Heart left ventricle (tissue), 7 donors: ENCODE measurements around a stretch of chr12.

- PRO-cap, 6 experiments, result peak in 1 of 6 experiments; most common plus-strand start chr12:52230520 (in 1)
- RAMPAGE, long total RNA, 2 experiments, result no peak in any of the 2 experiments
- RRBS, result no CpG with 5 or more reads among the region's 3 CpGs
Observed at GRCh38 chr12:52230308-52230809, 2.7 kb upstream of the KRT7 start.

- PRO-cap, 6 experiments, result no peak in any of the 6 experiments
- RAMPAGE, long total RNA, 2 experiments, result no peak in any of the 2 experiments
- RRBS, result 8% methylated on average over 5 of the region's 50 CpGs
Observed at GRCh38 chr12:52249863-52250865, 17.1 kb downstream of the KRT7 start.

GRCh38 chr12:52254453-52255043, 19.9 kb upstream of the KRT86 start:
- PRO-cap, 6 experiments, result no peak in any of the 6 experiments
- RAMPAGE, long total RNA, 2 experiments, result no peak in any of the 2 experiments
- RRBS, result no CpG with 5 or more reads among the region's 5 CpGs

- PRO-cap, 6 experiments, result no peak in any of the 6 experiments
- RAMPAGE, long total RNA, 2 experiments, result no peak in any of the 2 experiments
- RRBS, result 90% methylated on average over 3 of the region's 18 CpGs
Observed at GRCh38 chr12:52287700-52288571, 3.4 kb downstream of the KRT81 start.

DNA sequence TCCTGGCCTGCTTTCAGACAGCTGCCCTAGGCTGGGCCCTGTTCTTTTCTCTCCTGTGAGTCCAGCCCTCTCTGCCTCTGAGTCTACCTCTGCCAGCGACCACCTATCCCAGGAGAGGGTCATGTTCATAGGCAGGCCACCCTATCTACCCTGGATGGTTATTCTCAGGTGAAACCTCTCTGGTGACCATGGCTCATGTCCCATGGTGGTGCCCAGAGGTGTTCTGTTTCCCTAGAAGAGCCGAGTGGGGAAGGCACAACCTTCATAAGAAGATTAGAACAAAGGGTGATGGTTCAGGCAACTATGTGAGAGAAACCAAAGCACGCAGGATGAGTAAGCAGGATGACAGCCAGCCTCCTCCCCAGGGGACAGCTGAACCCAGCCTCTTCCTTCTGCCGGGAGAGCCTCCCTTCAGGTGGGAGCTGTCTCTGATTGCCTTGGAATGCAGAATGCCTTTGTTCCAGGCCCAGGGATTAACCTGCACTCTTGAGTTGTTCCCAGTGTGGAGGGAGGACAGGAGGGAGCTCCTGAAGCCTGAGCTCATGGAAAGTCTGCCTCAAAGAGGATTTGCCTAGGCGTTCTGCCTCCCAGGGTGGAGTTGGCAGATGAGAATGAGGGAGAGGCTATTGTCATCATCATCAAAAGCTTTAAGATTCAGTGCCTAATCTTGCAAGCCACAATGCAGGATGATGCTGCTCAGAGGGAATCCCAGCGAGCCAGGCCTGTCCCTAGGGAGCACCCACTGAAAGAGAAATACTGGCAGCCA, 3.5 kb upstream of the KRT6A start:
- PRO-cap, 6 experiments, result peak in 1 of 6 experiments; most common plus-strand start position 447 of the sequence (in 1); most common minus-strand start position 275 of the sequence (in 1)
- RAMPAGE, long total RNA, 2 experiments, result no peak in any of the 2 experiments
- RRBS, result no CpG with 5 or more reads among the region's 6 CpGs

DNA sequence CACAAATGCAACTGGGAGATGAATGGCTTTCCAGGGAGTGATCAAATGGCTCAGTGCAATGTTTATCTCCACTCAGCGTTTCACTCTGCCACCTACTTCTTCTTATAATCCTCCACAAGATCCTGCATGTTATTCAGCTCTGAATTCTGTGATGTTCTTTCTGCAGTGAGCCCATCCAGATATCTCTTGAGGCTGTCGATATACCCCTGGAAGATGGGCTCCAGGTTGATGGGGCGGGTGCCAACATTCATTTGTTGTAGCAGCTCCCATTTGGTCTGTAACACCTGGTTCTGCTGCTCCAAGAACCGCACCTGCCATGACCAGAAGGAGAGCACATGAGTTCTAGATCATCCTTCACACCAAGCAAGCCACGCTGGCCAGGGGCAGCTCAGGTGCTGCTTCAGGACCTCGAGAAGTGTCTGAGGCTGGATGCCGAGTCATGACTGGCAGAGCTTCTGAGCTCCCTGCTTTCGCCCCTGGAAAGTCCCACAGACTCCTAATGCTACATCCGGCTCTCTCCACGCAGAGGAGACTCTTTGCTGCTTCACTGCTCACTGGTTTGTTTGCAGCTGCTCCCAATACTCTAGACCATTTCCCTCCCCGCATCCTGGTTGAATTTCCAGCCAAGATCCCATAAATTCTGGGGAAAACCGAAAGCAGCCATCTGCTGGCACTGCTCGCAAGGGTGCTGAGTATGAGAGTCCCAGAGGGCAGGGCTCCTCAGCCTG, 1.6 kb downstream of the KRT2 start:
- PRO-cap, 6 experiments, result no peak in any of the 6 experiments
- RAMPAGE, long total RNA, 2 experiments, result no peak in any of the 2 experiments
- RRBS, result no CpG with 5 or more reads among the region's 13 CpGs

DNA sequence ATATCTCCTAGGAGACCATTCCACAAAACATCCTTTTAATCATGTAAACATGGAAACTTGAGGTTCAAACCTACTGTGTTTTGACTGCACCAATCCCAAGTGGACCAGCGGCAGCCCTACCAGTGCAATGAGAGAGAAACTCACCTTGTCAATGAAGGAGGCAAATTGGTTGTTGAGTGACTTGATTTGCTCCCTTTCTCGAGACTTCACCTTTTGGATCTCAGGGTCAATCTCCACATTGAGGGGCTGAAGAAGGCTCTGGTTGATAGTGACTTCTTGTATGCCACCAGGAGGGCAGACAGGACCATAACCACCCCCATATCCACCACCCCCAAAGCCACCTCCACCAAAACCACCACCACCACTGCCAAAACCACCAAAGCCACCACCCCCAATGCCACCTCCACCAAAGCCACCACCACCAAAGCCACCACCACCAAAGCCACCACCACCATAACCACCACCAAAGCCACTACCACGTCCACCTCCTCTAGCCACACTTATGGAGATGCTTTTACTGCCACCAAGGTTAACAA, 525 bp downstream of the KRT1 start:
- PRO-cap, 6 experiments, result no peak in any of the 6 experiments
- RAMPAGE, long total RNA, 2 experiments, result no peak in any of the 2 experiments
- RRBS, result no CpG with 5 or more reads among the region's 3 CpGs

GRCh38 chr12:52768816-52769283, 8.3 kb downstream of the KRT76 start:
- PRO-cap, 6 experiments, result no peak in any of the 6 experiments
- RAMPAGE, long total RNA, 2 experiments, result no peak in any of the 2 experiments
- RRBS, result no CpG with 5 or more reads among the region's 9 CpGs

DNA sequence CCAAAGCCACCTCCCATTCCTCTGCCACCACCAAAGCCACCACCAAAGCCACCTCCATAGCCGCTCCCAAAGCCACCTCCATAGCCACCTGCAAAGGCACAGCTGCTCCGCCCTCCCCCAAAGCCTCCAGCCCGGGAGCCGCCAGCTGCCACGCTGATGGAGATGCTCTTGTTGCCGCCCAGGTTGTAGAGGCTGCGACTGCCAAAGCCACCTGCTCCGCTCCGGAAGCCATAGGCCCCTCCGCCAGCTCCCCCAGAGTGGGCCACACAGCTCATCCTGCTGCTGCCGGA, 288 bp downstream of the KRT3 start:
- PRO-cap, 6 experiments, result no peak in any of the 6 experiments
- RAMPAGE, long total RNA, 2 experiments, result no peak in any of the 2 experiments
- RRBS, result 91% methylated on average over 4 of the region's 11 CpGs

- PRO-cap, 6 experiments, result no peak in any of the 6 experiments
- RAMPAGE, long total RNA, 2 experiments, result no peak in any of the 2 experiments
- RRBS, result no CpG with 5 or more reads among the region's 10 CpGs
Observed at GRCh38 chr12:52876359-52877000, 27.7 kb upstream of the KRT78 start.

DNA sequence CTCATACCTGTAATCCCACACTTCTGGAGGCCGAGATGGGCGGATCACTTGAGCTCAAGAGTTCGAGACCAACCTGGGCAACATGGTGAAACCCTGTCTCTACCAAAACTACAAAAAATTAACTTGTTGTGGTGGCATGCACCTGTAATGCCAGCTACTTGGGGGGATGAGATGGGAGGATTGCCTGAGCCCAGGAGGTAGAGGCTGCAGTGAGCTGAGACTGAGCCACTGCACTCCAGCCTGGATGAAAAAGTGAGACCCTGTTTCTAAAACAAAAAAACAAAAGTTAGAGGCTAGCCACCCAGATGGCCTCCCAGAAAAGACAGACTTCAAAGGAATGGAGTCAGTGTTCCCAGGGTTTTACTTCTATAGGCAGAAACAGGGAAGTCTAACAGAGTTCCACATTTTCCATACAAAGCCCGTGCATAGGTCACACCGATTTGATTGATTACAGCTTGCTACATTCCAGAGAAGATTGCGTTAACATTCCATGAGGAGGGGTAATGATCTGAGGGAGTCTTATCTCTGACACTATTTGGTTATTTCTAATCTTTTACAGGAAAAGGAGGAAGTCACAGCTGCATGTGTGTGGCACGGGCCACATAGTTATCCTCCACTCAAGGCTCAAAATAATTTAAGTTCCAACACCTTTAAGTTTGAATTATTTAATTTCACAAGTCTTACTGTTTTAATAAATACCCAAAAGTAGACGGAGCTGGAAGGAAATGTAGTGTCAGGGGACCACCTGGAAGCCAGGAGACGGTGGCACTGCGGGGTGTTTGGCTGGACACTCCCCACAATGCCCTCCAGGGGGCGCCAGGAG, 20.5 kb downstream of the KRT8 start:
- PRO-cap, 6 experiments, result no peak in any of the 6 experiments
- RAMPAGE, long total RNA, 2 experiments, result no peak in any of the 2 experiments
- RRBS, result no CpG with 5 or more reads among the region's 11 CpGs

GRCh38 chr12:52901374-52902323, 3.2 kb downstream of the KRT8 start:
- PRO-cap, 6 experiments, result no peak in any of the 6 experiments
- RAMPAGE, long total RNA, 2 experiments, result no peak in any of the 2 experiments
- RRBS, result no CpG with 5 or more reads among the region's 12 CpGs

DNA sequence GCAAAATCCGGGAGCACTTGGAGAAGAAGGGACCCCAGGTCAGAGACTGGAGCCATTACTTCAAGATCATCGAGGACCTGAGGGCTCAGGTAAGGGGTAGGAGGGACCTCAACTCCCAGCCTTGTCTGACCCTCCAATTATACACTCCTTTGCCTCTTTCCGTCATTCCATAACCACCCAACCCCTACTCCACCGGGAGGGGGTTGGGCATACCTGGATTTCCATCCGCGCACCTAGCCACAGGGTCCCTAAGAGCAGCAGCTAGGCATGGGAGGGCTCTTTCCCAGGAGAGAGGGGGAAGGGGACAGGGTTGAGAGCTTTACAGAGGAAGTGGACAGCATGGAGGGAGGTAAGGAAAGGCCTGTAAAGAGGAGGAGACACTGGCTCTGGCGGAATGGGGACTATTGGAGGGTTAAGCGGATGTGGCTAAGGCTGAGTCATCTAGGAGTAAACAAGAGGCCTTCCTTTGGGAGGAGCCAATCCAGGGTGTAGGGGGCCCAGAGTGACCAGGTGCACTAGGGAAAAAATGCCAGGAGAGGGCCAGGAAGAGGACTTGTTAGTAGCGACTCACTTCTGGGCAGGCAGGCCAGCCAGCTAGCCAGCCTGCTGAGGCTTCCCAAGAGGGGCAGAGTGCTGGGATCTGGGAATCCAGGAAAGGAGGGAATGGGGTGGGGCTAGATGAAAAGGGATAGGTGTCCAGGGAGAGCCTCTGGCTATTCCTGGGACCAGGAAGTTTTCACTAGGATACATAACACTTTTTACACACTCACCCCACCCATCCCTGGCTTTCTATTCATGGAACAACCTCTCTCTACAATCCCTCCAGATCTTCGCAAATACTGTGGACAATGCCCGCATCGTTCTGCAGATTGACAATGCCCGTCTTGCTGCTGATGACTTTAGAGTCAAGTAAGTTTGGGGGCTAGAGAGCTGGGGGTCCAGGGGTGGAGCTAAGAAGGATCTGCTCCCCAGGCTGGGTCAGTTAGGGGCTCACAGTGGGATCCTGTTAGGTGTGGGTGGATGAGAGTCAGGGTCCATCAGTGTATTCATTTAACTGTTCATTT, 916 bp downstream of the KRT18 start:
- PRO-cap, 6 experiments, result peak in 2 of 6 experiments; most common plus-strand start position 532 of the sequence (in 1); most common minus-strand start position 396 of the sequence (in 2)
- RAMPAGE, long total RNA, 2 experiments, result no peak in any of the 2 experiments
- RRBS, result no CpG with 5 or more reads among the region's 13 CpGs

DNA sequence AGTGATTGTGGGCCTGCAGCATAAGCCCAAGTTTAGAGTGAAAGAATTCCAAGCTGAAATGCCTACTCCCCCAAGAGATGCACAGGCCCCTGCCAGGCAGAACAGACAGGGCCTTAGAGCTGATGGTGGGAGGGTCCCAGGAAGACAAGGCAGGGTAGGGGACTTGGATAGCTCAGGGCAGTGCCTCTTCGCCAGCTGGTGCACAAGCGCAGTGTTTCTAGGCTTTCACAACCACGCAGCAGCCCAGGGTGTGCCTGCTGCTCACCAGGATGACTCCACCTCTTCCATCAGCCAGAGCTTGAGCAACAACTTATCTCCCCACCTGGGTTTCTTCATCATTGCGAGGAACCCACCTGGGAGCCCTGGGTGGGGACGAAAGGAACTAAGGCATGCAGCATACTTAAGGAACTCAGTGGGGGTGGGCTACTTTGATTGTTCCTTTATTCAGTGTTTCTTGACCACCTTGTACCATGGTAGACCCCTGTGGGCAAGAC, 22.7 kb downstream of the KRT18 start:
- PRO-cap, 6 experiments, result no peak in any of the 6 experiments
- RAMPAGE, long total RNA, 2 experiments, result no peak in any of the 2 experiments
- RRBS, result no CpG with 5 or more reads among the region's 5 CpGs

GRCh38 chr12:53038125-53038573, 11.7 kb upstream of the TNS2 start:
- PRO-cap, 6 experiments, result no peak in any of the 6 experiments
- RAMPAGE, long total RNA, 2 experiments, result no peak in any of the 2 experiments
- RRBS, result no CpG with 5 or more reads among the region's 3 CpGs

GRCh38 chr12:53053444-53053954, 3.6 kb downstream of the TNS2 start:
- PRO-cap, 6 experiments, result peak in 6 of 6 experiments; most common plus-strand start chr12:53053791 (in 2); most common minus-strand start chr12:53053630 (in 2)
- RAMPAGE, long total RNA, 2 experiments, result no peak in any of the 2 experiments
- RRBS, result no CpG with 5 or more reads among the region's 6 CpGs

DNA sequence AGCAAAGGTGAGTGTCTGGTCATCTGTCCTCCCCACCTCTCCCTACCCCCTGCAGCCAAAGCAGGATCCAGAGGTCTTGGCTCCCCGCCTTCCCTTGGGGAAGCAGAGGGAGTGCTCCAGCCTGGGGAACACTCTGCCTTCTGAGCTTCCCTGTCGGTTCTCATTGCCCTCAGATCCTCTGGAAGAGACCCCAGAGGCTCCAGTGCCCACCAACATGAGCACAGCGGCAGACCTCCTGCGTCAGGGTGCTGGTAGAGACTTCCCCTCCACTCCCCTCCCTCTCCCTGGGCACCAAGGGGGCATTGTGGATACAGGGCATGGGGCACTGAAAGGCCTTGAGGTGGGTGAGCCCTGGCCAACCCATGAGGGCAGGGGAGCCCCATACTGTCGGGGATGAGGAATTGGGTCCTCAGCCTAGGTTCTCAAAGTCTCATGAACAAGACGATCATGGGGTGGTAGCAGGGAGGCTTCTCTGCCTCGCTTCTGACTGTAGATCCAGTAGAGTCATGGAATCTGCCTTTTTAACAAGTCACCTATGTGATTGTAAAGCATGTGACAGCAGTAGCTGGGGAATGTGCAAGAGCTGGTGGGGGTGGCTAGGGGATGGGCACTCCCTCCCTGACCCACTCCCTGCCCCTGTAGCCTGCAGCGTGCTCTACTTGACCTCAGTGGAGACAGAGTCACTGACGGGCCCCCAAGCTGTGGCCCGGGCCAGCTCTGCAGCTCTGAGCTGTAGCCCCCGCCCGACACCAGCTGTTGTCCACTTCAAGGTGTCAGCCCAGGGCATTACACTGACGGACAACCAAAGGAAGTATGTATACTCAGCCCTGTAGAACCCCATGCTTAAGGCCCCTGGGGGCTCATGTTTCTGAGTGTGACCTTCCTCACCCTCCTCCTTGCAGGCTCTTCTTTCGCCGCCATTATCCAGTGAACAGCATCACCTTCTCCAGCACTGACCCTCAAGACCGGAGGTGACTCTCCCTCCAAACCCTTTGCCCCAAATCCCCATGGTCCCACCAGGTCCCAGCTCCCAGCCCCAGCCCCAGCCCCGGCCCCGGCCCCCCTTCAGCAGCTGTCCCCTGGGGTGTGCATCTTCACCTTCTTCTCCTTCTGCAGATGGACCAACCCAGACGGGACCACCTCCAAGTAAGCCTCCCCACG, 13.0 kb downstream of the TNS2 start:
- PRO-cap, 6 experiments, result peak in 1 of 6 experiments; most common plus-strand start position 444 of the sequence (in 1); most common minus-strand start position 162 of the sequence (in 1)
- RAMPAGE, long total RNA, 2 experiments, result no peak in any of the 2 experiments
- RRBS, result 19% methylated on average over 2 of the region's 20 CpGs

- PRO-cap, 6 experiments, result peak in 2 of 6 experiments; most common plus-strand start chr12:53063859 (in 1)
- RAMPAGE, long total RNA, 2 experiments, result no peak in any of the 2 experiments
- RRBS, result no CpG with 5 or more reads among the region's 19 CpGs
Observed at GRCh38 chr12:53063628-53064759, 14.1 kb downstream of the TNS2 start.

DNA sequence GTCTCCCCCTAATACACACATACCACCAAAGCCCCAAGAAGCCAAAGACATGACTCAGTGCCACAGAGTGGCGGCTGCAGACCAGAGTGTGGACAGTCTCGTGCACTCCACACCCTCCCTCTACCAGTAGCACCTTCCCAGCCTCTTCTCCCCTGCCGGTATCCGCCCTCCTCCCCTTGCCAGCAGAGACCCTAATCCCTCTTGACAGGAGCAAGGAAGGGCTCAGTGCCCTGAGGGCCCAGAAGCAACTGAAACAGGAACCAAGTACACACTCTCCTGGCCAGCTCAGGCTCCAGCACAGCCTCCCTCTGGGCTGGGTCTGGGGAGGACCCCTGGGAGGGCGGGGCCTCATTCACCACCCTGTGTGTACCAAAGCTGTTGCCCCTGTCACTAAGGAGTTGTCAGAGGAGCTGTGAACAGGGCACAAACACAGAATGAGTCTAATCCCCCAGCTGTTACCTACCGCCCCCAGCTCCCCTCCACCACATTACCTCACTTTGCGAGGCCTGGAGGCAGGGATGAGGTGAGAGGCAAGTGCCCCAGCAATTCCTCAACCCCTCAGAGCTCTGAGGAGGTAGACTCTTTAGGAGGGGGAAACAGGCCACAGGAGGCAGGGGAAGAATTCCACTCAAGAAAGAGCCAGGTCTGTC, 8.2 kb downstream of the SPRYD3 start:
- PRO-cap, 6 experiments, result peak in 1 of 6 experiments; most common plus-strand start position 393 of the sequence (in 1); most common minus-strand start position 250 of the sequence (in 1)
- RAMPAGE, long total RNA, 2 experiments, result no peak in any of the 2 experiments
- RRBS, result no CpG with 5 or more reads among the region's 7 CpGs

DNA sequence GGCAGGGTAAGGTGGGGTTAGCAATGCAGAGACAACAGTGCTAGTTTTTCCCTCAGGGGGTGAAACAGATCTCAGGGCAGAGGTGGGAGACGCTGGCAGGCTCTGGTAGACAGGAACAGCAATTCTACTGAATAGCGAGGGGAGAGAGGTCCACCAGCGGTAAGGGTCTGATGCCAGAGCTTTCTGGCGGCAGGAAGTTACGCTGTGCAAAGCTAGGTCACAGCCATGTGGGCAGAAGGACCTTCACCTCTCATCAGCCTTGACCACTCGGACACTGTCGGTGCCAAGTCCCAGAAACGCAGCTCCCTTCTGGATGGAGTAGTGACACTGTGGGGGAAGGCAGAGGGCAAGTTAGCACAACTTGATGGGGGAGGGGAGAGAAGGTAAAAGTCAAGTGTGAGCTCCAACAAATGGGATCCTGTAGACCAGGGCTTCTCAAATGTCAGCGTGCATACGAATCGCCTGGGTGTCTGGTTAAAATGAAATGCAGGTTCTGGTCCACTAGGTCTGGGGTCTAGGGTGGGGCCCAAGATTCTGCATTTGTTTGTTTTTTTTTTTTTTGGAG, 10.3 kb upstream of the ZNF740 start:
- PRO-cap, 6 experiments, result no peak in any of the 6 experiments
- RAMPAGE, long total RNA, 2 experiments, result no peak in any of the 2 experiments
- RRBS, result no CpG with 5 or more reads among the region's 11 CpGs